OCI-LY7 (cell line): Measurements from ENCODE around the gene FOXM1.

GRCh38 chr12:1661341-1662440 lies 29.2 kb upstream of the ADIPOR2 start:
- PRO-cap, result bidirectional peak, plus-strand start at chr12:1661998, minus-strand start at chr12:1661844
- RAMPAGE, long total RNA, result no peak

DNA sequence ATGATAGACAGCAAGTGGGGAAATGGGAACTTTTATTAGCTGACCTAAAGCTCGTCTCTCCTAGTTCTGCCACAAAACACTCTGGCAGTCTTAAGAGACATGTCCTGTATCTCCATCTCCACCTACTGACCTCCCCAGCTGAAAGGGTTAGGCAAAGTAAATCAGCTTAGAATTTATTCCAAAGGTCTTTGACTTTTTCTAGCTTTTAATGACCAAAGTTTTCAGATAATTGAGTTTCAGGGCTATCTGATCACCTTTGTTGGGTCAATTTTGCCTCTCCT lies 9.4 kb upstream of the ADIPOR2 start:
- PRO-cap, result no peak
- RAMPAGE, long total RNA, result no peak

DNA sequence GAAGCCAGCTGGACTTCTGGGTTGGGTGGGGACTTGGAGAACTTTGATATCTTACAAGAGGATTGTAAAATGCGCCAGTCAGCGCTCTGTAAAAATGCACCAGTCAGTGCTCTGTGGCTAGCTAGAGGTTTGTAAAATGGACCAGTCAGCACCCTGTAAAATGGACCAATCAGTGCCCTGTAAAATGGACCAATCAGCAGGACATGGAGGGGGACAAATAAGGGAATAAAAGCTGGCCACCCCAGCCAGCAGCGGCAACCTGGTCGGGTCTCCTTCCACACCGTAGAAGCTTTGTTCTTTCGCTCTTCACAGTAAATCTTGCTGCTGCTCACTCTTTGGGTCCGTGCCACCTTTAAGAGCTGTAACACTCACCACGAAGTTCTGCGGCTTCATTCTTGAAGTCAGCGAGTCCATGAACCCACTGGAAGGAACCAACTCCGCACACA lies 24.9 kb downstream of the ADIPOR2 start:
- PRO-cap, result no peak
- RAMPAGE, long total RNA, result no peak

GRCh38 chr12:1786574-1787201 lies 33.7 kb upstream of the LRTM2 start:
- PRO-cap, result no peak
- RAMPAGE, long total RNA, result no peak

DNA sequence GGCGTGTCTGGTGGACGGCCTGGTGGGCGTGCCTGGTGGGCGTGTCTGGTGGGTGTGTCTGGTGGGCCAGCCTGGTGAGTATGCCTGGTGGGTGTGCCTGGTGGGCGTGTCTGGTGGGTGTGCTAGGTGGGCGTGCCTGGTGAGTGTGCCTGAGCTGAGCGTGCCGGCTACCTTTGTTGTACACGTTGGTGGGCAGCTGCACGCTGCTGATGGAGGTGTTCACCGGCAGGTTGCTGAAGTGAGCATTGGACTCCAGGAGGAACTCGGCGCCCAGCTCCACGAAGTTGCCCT lies 10.8 kb downstream of the CACNA2D4 start:
- PRO-cap, result no peak
- RAMPAGE, long total RNA, result no peak

DNA sequence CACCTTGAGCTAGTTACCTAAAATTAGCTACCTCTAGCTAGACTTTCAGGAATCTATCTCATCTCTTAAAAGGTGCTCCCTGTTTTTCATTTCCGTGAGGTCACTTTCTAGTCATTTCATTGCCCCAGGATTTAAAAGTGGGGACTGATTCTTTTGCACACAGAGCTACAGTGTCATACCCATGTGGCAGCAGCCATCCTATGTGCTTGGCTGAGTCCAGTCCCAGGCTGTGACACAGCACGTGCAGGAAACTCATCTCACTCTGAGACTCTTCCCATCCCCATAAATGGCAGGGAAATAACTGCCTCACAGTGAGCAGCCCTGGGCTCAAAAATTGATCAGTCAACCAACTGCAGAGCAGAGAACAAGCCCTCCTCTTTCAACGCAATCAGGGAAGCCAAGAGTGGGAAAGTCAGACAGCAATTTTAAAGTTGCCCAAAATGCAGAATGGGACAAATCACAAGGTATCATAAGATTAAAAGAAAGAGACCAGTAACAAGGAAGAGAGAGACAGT lies 37.4 kb downstream of the DCP1B start:
- PRO-cap, result no peak
- RAMPAGE, long total RNA, result no peak

- PRO-cap, result no peak
- RAMPAGE, long total RNA, result no peak
These were observed 16.3 kb downstream of the CACNA1C start for GRCh38 chr12:2068959-2069636.

- PRO-cap, result no peak
- RAMPAGE, long total RNA, result no peak
These were observed 82.9 kb downstream of the CACNA1C start for GRCh38 chr12:2135663-2136103.

DNA sequence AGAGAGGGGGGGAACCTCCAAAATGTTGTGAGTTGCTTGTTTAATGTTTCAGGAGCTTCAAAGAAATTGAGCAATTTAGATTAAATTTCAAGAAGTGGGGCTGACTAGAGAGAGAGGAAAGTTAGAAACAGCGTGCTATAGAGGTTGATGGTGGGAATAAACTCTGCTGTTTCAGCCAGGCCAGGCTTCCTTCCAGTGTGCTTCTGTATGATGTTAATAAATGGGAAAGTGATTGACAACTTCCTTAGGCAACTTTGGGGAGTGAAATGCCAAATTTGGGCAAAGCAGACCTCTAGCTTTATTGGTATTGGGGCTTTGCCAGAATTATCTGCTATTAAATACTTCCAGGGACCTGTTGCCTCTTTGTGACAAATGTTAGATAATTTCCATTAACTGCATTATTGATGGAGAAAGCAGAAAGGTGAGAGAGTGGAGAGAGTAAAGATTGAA lies 94.4 kb downstream of the CACNA1C start:
- PRO-cap, result no peak
- RAMPAGE, long total RNA, result no peak

DNA sequence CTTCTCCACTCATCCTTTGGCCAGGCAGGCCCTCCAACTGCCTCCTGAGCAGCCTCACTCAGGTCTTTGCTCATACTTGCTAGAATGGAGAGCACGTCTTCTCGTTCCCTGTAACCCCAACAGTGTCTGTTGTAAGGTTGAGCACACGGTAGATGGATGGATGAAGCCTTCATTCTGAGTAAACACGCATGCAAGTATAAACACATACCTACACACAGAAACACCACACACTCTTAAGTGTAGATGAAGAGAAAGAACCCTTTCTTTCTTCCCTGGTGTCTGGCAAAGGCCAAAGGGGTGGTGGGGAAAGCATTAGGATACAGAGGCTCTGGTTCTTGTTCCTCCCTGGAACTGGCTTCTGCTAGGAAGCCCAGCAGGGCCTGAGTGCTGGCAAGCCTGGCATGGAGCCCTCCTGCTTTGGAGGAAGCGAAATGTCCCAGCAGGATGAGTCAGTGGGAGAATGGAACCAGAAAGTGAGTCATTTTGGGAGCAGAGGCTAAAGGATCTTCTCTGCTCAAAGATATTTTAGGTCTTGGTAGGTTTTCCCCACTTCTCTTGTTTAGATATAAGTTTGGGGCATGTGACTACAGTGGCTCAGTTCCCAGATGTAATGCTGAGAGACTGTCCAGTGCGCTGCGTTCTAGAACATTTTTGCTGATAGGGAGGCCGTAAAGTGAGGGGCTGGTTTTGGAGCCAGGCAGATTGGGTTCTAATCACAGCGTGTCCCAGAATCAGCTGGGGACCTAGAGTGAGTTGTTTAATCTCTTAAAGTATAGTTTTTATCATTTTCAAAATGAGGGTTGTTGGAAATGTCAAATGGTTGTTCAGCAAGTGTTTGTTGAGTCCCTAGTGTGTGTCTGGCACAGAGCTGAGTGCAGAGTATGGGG lies 127.5 kb downstream of the CACNA1C start:
- PRO-cap, result no peak
- RAMPAGE, long total RNA, result no peak

- PRO-cap, result no peak
- RAMPAGE, long total RNA, result no peak
These were observed 251.6 kb downstream of the CACNA1C start for GRCh38 chr12:2304391-2304749.

- PRO-cap, result no peak
- RAMPAGE, long total RNA, result no peak
These were observed 306.4 kb downstream of the CACNA1C start for GRCh38 chr12:2359088-2359677.

GRCh38 chr12:2490767-2491340 lies 303.9 kb upstream of the FKBP4 start:
- PRO-cap, result no peak
- RAMPAGE, long total RNA, result no peak

GRCh38 chr12:2540377-2541257 lies 254.2 kb upstream of the FKBP4 start:
- PRO-cap, result no peak
- RAMPAGE, long total RNA, result no peak

DNA sequence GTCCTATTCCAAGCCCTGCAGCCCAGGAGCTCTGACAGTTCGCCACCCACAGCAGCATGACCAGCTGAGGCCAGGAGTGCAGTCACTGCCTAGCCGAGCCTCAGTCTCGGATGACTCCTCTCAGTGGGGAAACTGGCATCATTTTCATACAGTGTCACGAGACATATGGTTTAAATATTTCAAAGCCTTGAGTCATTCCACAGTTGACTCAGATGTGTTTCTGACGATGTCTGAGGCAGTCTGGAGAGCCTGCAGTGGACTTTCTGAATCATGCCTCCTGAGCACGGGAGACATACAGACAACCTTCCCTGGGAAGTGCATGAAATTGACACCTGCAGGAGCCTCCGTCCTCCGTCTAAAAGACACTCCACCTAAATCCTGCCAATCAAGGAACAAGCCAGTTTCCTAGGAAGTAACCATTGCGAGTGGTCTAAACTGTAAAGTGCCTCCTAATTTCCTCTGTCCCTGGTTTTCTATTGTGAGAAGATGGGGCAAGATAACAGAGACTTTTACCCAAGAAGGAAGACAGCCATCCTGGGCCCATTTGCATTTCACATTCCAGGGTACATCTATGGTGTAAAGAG lies 180.9 kb upstream of the FKBP4 start:
- PRO-cap, result no peak
- RAMPAGE, long total RNA, result no peak

- PRO-cap, result no peak
- RAMPAGE, long total RNA, result no peak
These were observed 115.8 kb upstream of the FKBP4 start for GRCh38 chr12:2679010-2679422.

- PRO-cap, result no peak
- RAMPAGE, long total RNA, result no peak
These were observed 2.8 kb downstream of the FKBP4 start for GRCh38 chr12:2797579-2797992.

GRCh38 chr12:2800310-2800842 lies 5.6 kb downstream of the FKBP4 start:
- PRO-cap, result no peak
- RAMPAGE, long total RNA, result no peak

DNA sequence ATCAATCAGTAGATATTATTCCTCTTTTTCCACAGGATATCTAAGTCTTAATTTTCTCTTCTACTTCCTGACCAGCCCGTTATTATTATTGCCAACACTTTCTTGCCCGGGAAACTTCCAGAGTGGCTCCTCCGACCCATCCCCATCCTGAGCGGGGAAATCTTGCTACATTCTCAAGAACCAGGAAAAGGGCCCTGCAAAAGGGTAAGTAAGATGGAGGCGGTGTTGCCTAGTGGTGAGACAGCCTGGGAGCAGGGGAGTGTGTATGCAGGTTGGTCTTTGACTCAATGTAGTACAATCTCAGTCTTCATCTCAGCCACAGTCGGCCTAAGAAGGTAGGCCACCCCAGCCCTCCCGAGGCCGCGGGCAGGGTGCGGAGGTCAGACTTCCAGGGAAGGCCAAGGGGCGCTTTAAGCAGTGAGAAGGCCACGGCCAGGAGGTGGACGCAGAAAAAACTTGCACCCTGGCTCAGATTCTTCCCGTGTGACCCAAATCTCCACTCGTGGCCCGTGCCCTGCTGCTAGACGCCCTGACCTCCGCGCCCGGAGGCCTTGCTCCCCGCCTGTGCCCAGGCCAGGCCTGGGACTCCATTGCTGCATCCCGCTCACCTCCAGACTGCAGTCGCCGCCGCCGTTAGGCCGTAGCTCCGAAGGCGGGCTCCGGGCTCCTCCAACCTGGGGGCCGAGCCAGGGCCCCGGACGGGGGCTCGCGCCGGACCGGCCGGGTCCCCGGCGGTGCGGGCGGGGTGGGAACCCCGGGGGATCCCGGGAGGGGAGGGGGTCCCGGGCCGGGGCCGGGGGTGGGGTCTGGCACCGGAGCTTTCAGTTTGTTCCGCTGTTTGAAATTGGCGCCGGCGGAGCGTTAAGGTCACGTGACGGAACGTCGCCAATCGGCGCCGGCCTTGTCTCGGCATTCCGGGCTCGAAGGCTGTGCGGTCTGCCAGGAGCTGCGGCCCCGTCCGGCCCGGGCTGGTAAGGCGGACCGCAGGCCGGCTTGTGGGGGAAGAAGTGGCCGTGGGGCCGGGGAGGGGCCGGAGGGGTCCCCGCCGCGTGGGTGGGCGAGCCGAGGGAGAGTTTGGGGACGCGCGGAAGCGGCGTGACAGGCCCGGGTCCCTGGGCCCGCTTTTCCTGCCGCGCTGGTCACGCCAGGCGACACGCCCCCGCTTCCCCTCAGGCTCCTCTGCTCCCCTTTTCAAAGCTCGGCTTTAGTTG lies at the start of gene FOXM1:
FOXM1 (minus strand) TSS at position 863 of the 1,211 bp plus-strand sequence.
- PRO-cap, result unidirectional peak, plus-strand start at position 211 of the sequence; unidirectional peak, plus-strand start at position 292 of the sequence; bidirectional peak, plus-strand start at position 613 of the sequence, minus-strand start at position 617 of the sequence; bidirectional peak, plus-strand start at position 912 of the sequence, minus-strand start at position 846 of the sequence
- RAMPAGE, long total RNA, result start-site peak on the plus strand centred at position 914 of the sequence, 58 bp wide, 251 and 124 reads in 2 replicates

DNA sequence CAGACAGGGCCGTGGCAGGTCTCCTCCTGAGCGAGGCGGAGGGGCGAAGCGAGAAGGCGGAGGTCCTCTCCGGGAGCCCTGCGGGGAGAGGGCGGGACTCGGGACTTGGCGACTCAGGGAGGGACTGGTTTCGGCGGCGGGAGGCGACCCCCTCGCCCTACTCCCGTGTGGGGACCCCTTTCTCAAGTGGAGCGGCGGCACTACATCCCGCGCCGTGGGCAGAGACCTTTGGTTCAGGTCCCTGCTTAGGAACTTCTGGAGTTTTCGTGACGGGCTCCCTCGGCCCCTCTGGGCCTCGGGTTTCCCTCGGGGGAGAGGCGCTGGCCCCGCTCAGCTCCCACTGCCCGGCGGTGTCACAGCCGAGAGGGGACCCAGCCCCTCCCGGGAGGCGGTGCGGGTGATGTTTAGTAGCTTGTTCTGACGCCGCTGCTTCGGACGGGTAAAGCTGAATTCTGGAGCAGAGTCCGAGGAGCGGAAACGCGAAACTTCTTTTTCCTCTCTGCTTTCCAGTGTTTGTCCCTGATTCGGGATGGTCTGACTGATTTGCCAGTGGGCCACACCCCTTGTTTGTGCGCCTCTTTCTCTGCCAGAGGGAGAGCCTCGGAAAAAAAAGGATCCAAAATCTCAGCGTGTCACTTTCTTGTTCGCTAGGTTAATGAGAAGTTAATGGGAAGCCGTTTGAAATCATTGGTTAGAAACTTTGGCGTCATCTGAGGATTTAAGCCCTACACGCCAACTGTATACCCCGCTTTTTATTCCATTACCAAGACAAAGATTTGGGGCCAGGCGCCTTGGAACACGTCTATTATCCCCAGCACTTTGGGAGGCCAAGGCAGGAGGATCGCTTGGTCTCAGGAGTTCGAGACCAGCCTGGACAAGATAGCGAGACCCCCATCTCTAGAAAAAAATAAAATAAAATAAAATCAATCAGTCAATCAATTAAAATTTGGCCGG lies 577 bp downstream of the TULP3 start:
- PRO-cap, result no peak
- RAMPAGE, long total RNA, result no peak